Skeletal muscle satellite cell (primary cell): ENCODE measurements around the gene SLITRK3.

GRCh38 chr3:165078653-165079175 lies 418 bp upstream of the SI start:
- CAGE, long polyA plus RNA, result no peak

DNA sequence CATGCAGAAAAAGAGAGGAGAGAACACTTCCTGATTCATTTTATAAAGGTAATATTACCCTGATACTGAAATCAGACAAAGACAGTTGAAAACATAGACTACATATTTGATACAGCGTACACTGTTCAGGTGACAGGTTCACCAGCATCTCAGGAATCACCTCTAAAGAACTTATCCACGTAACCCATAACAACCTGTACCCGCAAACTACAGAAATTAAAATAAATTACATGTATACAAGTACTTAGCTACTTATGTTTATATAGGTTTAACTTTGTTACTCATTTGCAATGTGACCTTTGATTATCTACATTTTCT lies 47.5 kb downstream of the SLITRK3 start:
- CAGE, long polyA plus RNA, result no peak

GRCh38 chr3:165195664-165196520 lies at the start of gene SLITRK3:
SLITRK3 (minus strand) TSS chr3:165196384.
- CAGE, long polyA plus RNA, result no peak

GRCh38 chr3:165196521-165197132 lies 443 bp upstream of the SLITRK3 start:
- CAGE, long polyA plus RNA, result no peak

DNA sequence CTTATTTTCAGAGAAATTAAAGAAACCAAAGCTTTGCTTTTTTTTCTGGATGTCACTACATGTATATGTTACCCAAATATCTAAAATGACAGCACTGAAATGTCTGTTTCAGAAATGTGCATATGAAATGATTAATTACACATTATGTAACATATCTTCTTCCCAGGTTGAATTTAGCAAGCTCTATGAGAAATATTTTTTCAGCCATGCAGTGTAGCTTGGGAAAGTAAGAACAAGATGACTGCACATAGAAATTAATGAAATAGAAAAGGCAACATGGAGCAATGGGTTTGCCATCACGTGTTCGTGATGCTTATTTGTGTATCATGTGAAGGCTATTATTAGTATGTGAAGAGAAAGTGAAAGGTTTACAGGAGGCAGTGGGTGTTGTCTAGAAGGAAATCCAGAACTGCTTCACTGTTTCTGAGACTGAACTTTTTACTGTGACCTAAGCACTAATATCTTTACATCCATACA lies 14.7 kb downstream of the SERPINI1 start:
- CAGE, long polyA plus RNA, result no peak

DNA sequence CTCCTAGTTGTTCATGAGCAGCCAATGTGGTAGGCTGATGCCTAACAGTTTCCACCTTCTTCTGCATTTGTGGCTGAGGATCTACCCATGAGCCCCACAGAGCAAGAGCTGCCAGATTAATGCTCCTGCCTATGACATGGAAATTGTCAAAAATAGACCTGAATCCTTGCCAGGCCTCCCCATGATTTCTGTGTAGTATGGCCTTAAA lies 128.9 kb downstream of the SERPINI1 start:
- CAGE, long polyA plus RNA, result no peak

DNA sequence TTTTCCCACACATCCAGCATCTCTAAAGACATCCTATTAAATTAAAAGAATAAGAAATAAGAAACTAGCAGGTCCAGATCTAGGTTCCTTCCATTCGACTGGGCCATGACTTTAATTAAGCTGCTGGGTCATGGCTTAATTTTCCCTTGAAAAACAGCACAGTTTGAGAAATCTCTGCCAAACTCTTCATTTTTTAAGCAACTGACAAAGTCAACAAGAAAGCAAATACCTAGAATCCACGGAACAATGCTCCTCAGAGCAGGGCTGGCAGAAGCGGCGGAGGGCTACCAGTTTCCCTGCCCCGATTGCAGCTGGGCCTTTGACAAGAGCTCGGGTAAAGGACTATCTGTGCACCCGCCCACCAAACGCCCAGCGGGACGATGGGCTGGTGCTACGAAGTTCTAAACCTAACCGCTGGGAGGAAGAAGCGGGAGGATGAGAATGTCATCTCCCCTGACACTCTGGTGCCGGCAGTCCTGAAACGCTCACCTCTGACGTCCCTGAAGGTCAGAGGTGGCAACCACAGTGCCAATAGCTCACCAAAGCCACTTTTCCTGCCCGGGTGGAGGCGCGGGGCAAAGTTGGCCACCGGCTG lies 1.1 kb downstream of the GOLIM4 start:
- CAGE, long polyA plus RNA, result no peak

DNA sequence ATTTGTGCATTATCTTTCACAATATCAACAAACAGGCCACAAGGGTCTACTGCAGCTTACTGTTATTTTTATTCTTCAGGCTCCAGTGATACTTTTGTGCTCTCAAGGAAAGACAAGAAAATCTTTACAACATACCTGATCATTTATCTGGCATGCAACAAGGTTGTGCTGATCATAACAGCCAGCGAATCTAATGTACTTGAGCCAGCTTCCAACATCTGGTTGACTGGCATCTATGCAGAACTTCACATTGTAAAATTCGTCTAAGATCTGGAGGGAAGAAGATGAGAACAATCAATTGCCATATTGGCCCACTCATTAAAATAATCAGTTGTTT lies 520.0 kb downstream of the MECOM start:
- CAGE, long polyA plus RNA, result no peak

DNA sequence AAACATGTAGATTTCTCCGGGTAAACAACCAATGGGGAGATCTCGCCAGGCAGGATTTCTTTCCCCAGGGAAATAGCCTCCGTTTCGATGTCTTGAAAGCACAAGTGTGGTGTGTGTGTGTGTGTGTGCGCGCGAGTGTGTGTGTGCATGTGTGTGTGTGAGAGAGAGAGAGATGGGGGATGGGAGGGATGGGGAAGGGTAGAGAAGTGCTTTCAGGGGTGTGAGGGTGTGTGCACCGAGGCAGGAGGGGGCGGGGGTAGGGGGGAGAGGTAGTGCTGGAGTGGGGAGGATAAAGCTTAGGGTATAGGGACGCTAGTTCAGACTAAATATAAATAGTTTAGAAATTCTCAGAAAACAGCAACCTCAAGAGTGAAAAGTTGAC lies 515.9 kb downstream of the MECOM start:
- CAGE, long polyA plus RNA, result no peak

DNA sequence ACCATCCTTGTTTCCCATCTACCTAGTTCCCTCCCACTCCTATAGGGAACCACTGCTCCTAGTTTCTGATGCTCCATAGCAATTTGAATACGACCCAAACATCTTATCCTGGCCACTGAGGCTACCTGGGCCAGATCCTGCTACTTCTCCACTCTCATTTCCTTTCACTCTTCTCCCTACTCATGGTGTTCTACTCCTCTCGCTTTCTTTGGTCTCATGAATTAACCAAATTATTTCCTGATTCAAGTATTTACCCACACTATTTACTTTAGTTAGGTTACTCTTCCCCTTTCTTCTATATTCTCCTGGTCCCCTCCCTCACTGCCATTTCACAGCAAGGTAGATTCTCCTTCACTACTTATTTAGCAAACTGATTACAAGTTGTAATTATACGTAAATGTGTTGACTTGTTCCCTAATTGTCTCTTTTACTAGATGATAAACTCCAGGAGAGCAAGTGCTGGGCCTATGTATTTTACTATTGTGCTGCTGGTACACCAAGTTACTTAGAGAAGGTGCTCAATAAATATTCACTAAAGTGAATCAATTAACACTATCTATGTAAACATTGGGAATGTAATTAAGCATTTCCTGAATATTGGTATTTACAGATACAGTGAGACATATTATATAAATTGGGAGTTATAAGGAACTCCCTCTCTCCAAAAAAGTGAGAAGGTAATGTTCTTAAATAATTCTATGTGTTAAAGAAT lies 355.6 kb downstream of the MECOM start:
- CAGE, long polyA plus RNA, result no peak

DNA sequence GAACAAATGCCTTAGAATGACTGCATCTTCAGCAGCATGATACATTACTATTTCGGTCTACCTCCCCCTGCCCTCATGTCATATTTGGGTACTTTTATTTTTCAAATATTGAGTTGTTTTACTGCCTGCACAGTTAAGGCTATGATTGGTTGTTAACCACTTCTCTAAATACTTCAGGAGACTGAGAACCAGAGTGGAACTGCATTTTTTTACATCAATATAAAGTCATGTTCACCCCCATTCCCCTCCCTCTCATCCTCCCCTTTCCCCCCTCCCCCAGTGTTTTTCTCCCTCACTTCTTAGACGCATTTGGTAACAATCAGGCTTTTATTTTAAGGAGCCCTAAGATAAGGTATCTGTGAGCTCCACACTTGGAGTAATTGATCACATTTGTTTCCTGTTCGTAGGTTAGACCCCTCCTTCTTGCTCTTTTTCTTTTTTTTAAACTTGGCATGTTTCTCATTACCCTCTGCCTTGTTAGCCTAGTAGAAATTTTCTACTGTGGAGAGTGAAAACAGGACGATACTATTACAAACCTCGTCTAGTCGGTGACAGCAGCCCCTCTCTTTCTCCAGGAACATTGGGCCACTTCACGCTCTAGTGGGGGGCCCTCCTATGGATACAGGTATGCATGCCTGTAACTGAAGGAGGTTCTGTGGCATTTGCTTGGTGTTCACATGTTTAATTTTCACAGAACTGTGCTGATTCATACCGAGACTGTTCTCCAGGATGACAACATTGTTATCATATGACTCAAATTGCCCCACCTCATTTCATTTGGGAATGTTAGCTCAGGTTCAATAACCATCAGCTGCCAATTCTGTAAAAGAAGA lies 314.5 kb downstream of the MECOM start:
- CAGE, long polyA plus RNA, result no peak

- CAGE, long polyA plus RNA, result no peak
Observed at GRCh38 chr3:169389517-169390276, 273.8 kb downstream of the MECOM start.

DNA sequence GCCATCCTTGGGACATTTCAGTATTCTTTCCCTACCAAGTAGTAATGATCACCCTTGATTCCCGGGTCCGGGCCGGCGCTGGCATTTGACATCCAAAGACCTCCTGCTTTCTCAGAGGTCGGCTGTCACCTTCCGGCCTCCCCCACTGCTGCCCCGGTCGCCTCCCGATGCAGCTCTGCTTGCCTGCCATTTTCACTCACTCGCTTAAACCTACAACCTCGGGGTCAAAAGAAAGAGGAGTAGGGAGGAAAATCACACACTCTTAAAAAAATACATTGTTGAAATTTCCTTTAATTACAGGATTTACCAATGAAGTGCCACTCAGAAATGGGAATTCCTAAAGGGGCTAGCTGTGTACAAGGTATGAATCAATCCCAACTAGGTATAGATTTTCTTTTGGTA lies 745 bp upstream of the MECOM start:
- CAGE, long polyA plus RNA, result no peak

GRCh38 chr3:169669020-169669542 lies 5.6 kb upstream of the MECOM start:
- CAGE, long polyA plus RNA, result no peak

DNA sequence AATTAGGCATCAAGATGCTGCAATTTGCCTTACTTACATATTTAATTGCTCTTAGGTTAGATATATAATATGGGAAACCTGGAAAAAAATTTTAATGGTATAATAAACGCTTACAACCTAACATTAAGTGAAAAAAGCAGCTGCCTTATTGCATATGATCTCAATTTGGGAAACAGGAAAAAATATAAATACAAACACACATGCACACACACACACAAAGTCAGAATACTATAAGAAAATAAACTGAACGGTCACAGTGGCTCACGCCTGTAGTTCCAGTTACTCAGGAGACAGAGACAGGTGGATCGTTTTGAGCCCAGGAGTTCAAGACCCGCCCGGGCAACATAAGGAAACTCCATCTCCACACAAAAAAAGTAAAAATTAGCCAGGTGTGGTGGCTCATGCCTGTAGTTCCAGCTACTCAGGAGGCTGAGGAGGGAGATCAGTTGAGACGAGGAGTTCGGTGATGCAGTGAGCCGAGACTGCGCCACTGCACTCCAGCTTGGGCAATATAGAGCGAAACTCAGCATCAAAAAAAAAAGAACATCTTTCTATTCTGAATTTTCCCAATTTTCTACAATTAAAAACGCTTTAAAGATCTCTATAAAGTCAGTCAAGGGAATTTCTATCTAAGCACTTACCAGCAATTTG lies 1.1 kb upstream of the SEC62 start:
- CAGE, long polyA plus RNA, result no peak

DNA sequence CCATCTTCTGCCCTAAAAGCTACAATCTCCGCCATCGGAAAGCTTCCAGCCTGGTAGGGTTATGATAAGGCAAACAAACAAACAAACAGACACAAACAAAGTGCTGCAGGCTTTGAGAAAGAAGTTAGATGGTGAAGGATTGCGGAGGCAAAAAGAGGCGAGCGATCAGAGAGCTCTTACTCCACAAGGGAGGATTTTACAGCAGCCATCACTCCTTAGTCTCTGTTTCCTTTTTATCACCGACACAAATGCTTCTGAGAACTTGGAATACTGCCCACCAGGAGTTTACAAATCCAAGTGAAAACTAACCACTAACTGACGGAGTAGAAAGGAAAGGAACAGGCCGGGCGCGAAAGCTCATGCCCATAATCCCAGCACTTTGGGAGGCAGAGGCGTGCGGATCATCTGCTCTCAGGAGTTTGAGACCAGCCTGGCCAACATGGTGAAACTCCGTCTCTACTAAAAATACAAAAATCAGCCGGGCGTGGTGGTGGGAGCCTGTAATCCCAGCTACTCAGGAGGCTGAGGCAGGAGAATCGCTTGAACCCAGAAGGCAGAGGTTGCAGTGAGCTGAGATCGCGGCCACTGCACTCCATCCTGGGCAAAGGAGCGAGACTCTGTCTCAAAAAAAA lies 35.5 kb upstream of the GPR160 start:
- CAGE, long polyA plus RNA, result no peak

GRCh38 chr3:170038572-170039137 lies 860 bp downstream of the GPR160 start:
- CAGE, long polyA plus RNA, result no peak

DNA sequence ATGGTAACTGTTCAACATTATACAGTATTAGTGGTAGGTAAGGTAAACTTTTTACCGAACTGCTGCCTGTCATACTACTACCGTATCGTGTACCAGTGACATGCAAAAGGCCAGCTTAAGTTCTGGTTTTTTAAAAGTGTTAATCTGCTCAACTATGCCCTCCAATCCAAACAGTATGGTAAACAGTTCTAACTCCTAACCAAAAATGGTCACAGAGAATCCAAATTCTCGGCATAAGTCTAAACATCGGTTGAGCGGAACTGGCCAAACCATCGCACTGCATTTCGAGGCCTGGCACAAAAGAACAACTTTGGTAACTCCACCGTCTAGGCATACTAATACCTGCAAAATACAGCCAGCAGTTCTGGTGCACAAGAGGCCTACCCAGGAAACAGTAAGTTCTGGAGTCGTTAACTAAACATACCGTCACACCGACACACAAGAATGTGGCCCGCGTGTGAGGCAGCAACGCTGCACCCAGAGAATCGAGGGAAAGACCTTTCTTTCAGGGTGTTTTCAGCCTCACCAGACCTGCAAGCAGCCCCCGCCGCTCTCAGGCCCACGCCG lies 836 bp downstream of the PHC3 start:
- CAGE, long polyA plus RNA, result no peak

GRCh38 chr3:170270187-170270883 lies 48.1 kb downstream of the PRKCI start:
- CAGE, long polyA plus RNA, result no peak

DNA sequence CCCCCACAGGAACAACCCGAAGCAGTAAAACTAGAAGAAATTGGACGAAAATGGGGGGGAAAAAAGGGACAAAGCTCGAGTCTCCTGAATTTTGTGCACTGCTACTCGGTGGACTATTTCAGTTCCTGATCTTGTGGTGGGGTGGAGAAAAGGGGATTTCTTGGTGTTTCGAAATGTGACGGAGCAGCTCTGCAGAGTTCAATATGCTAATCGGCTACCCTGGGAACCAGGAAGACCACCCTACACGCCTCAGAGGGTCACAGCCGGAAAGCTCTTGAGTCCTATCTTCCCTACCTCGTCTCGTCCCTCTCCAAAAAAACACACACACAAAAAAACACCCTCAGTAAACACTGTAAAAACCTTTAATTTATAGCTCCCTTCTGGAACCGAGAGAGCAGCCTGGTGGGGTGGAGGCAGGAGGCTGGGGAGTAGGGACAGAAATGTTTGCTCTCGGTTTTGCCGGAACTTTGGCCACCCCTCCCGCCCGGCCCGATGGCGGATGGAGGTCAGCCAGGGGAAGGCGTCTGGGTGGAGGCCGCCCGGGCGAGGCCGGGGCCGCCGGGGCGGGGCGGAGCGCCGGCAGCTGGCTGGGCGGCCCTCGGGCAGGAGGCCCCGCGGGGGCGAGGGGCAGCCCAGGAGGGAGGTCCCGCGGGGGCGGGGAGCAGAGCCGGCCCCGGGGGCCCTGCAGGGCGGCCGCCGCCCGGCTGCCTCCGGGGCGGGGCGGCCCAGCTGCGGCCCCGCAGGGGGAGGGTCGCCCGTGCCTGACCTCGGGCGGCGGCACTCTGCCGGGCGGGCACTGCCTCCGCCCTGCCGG lies 1.0 kb upstream of the SKIL start:
- CAGE, long polyA plus RNA, result no peak